ENCODE measurements around a stretch of chr9.

DNA sequence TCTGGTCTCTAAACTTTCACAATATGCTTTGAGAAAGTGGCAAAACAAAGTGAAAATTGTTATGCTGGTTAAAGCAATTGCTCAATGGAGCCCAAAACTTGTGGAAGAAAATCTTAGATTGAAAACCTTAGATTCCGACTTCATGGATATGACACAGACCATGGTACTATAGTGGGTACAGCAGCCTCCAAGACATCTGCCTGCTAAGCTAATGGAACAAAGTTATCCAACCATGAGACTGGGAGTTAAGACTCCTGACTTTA is 160.6 kb downstream of the CEMIP2 start:
- PRO-cap = no peak

DNA sequence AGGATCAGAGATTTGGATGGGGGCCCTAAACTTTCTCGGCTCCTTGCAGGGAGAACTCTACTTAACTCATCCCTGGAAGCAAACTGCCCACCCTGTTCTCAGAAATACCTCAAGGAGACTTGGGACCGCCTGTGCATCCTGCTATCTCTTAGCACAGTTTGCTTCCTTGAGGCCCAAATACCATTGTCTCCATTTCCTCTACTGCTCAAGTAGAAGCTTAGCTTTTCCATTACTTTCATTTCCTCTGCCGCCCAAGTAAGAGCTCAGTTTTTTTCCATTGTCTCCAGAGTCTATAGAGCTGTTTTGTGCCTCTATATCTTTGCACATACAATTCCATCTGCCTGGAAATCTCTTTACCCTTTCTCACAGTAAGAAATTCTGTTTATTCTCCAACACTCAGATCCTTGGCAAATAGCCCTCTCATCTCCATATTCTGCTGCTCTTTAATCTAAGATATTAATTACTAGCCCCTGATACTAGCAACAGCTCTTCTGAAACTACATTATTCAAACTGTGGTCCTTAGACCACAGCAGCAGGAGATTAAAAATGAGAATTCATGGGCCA is 137.8 kb downstream of the CEMIP2 start:
- PRO-cap = no peak

GRCh38 chr9:71642070-71642514 is 126.2 kb downstream of the CEMIP2 start:
- PRO-cap = no peak

DNA sequence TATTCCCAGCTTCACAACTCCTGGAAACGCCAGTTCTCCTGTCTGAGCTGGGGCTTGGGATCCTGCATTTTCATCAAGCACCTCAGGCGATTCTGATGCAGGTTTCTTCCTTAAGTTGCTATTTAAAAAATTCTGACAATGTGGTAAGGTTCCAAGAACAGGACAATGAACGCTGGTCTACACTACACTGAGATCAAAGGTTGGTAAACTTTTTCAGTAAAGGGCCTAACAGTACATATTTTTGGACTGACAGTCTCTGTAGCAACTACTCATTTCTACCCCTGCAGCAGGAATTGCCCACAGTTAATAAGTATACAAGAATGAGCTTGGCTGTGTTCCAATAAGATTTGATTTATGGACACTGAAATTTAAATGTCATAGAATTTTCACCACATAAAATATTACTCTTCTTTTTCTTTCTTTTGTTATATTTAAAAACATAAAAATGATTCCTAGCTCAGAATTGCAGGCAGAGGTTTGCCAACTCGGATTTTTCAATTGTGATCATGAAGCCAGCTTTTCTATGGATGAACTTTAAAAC is 87.6 kb downstream of the CEMIP2 start:
- PRO-cap = no peak

- PRO-cap = no peak
These were observed 83.2 kb downstream of the CEMIP2 start for GRCh38 chr9:71685110-71685605.

GRCh38 chr9:71793491-71794308 is 25.4 kb upstream of the CEMIP2 start:
- PRO-cap = no peak

DNA sequence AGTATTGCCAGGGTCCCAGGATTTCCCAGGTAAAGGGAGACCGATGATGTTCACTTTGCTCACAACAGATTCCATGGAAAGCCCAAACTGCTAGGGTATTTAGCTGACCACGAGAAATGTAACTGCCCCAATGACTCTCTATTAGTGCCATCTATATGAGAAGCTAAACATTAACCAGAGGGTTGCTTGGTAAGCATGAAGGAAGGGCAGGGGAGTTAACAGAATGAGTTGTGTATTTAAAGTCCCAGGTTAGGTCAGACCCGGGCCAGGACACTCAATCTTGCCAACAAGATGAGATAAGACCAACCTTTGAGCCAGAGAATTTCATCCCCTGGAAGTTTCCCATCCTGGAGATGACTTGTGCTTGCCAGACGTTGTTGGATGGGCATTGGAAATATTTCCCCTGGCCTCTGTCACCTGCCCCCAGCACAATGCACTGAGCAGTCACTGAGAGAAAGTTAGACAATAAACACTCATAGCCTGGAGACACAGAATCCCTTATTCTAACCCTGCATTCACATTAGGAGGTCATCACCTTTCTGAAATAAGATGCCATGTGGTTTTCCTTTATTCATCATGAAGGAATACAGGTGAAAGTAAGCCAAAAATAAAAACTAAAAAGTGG is 19.5 kb upstream of the GDA start:
- PRO-cap = no peak

GRCh38 chr9:72133780-72134180 is 15.5 kb upstream of the GDA start:
- PRO-cap = no peak

- PRO-cap = no peak
These were observed 58.4 kb downstream of the ZFAND5 start for GRCh38 chr9:72306617-72307080.

- PRO-cap = no peak
These were observed 15.6 kb downstream of the ZFAND5 start for GRCh38 chr9:72349359-72349778.

- PRO-cap = no peak
These were observed 60.5 kb upstream of the TMC1 start for GRCh38 chr9:72461006-72461293.

DNA sequence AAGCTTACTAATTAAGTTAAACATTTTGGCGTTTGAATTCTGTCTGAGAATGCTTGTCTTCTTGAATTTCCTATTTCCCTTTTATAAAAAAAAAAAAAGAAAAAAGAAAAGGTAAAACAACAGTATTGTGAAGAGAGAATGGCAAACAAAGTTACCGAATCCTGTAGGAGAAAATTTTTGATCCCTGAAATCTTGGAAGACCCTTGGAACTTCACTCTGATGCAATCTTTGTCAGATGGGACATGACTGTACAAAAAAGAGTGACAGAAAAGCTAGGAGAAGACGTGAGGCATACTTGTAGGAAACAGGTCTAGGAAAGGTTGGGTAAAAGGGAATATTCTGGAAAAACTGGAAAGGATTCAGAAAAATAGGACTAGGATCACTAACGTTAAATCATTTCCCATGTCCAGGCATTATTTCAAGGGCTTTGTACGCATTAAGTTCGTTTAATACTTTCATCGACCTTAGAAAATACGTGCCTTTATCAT is 3.1 kb downstream of the ALDH1A1 start:
- PRO-cap = no peak

DNA sequence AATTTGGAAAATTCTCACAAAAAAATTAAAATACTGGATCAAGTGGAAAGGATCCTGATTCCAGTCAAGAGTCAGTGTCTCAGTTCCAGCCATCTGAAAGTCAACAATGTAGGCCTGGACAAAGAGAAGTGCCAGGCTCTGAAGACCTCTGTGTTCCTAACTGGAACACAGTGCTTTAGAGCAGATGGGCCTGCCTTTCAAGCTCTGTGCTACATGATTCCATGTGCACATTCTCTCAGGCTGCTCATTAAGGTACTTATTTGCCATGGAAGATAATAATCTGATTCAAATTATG is 30.2 kb upstream of the ALDH1A1 start:
- PRO-cap = no peak

GRCh38 chr9:73038212-73039160 is 85.6 kb upstream of the ALDH1A1 start:
- PRO-cap = no peak

- PRO-cap = unidirectional peak, plus-strand start at chr9:73132190; bidirectional peak, plus-strand start at chr9:73132542, minus-strand start at chr9:73132402
These were observed 19.5 kb upstream of the ANXA1 start for GRCh38 chr9:73131816-73132965.

DNA sequence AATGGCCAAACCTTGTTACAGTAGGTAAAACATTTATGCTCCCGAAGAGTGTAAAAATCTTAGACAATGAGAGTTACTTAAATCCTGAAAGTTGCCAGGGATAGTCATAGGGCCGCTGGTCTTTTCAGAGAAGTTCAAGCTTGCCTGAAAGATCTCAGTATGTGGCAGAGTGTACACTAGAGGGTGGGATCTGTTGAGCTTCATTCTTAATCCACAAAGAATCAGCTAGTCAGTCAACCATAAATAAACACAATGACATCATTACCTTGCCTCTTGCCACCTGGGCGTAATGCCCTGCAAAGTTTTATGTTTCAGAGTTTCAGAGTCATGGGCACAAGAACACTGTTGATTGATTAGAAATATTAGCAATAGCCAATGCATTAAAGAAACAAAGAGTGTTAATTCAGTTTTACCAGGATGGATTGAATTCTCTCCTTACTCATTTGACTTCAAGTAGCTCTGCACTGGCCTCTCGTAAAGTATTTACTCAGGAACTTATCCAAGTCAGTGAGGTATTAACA is 14.4 kb upstream of the ANXA1 start:
- PRO-cap = no peak

DNA sequence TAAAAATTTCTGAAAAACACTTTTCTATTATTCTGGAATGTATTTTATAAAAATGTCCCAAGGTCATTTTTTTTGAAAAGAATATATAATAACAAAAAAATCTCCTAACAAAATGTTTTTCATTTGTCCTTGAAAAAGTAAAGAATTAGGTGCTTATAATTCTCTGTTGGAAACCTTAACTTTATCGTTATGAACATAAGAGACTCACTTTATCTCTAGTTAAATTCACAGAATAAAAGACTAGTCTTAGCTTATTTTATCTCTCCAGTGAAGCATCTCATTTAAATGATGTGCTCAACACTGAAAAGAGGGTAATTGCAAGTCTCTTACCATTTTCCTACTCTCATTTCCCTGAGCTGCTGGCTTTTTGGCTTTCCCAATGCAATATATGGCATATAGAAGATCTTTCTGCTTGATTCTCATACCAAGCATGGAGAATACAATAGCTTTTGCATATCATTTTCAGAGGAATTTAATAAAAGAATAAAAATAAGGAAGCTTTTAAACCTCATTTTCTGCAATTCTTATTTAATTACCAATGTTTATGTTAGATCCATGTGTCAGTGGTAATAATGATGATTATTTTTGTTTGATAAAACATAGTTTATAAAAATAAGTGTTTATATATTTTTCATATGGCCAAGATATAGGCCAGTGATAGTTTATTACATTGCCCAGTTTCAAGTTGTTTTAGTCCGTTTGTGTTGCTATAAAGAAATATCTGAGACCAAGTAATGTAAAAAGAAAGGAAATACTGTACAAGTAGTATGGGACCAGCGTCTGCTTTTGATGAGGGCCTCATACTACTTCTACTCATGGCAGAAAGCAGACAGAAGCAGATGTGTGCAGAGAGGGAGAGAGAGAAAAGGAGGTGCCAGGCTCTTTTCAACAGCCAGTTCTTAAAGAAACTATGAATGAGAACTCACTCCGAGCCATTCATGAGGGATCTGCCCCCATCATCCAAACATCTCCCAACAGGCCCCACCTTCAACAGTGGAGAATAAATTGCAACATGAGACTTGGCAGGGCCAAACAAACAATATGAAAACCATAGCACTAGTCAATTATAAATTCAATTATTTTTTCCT is 9.9 kb downstream of the ANXA1 start:
- PRO-cap = no peak

DNA sequence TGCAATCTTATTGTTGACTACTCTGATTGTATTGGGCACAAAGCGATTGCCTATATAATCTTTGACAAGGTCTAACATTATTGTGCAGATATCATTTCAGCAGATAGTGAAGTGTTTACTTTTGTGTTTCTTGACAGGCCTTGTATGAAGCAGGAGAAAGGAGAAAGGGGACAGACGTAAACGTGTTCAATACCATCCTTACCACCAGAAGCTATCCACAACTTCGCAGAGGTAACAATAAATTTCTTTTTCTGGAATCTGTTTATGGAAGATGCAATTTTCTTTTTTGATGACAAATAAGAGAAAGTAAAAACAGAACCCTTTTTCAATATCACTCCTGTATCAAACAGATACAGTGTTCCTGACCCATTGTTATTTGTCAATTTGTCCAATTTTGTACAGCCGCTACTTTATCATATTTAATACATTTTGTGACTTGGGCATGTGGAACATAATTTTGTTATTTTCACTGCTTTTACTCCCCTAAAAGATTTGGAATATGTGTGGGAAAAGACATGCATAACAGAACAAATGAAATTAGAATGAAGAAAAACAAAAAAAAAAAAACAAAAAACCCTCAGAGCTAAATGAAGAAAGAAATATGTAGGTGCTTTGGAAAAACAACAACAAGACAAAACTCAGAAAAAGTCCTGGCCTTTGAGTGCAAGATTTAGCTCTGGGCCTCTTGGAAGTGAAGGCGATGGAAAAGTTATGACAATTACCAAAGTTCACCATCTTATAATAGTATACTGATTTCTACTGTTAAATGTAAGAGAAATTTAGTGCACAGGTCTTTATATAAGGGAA is 13.5 kb downstream of the ANXA1 start:
- PRO-cap = no peak

- PRO-cap = no peak
These were observed 14.5 kb downstream of the ANXA1 start for GRCh38 chr9:73165973-73166821.

- PRO-cap = no peak
These were observed 15.6 kb downstream of the ANXA1 start for GRCh38 chr9:73167077-73167902.